ENCODE results near the gene AXDND1.

GRCh38 chr1:178339838-178340170, 157.0 kb downstream of the CLEC20A start:
- PRO-cap, result no peak
- RAMPAGE, long total RNA, 4 experiments, result no peak in any of the 4 experiments

DNA sequence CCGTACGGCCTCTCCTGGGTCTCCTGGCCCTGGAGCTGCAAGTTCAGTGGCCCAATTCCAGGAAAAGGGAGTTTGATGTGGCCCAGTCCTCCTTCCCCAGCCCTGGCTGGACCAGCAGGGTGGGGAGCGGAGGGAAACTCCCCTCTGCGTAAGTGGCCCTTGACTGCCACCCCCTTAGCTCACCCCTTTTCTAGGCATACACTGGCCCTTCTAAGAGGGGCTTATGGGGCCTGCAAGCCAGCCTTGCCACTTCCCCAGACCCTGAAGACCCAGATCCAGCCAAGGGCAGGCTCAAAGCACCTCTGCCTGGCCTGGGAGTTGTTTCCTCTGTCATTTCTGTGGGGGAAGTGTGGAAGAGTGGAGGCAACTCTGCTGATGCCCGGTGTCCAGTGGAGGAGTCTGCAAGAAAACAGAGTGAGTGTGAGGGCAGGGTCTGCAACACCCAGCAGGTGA, 8.5 kb downstream of the CLEC20A start:
- PRO-cap, result no peak
- RAMPAGE, long total RNA, 4 experiments, result no peak in any of the 4 experiments

DNA sequence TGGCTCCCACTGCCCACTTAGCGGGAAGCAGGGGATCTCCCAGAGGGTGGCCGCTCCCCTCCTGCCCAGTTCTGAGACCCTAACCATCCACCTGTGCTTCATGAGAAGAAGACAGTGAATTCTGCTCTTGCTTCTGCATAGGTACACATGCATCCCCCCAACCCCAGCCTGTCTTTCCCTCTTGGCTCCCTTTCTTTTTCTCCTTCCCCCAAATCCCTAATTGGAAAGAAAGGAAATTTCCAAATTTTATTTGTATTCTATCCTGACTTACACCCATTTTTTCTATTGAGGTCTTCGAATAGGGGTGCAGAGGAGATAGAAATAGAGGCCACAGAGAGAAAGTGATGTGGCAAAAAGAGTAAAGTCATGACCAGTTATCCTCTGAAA, 3.1 kb downstream of the CLEC20A start:
- PRO-cap, result no peak
- RAMPAGE, long total RNA, 4 experiments, result no peak in any of the 4 experiments

DNA sequence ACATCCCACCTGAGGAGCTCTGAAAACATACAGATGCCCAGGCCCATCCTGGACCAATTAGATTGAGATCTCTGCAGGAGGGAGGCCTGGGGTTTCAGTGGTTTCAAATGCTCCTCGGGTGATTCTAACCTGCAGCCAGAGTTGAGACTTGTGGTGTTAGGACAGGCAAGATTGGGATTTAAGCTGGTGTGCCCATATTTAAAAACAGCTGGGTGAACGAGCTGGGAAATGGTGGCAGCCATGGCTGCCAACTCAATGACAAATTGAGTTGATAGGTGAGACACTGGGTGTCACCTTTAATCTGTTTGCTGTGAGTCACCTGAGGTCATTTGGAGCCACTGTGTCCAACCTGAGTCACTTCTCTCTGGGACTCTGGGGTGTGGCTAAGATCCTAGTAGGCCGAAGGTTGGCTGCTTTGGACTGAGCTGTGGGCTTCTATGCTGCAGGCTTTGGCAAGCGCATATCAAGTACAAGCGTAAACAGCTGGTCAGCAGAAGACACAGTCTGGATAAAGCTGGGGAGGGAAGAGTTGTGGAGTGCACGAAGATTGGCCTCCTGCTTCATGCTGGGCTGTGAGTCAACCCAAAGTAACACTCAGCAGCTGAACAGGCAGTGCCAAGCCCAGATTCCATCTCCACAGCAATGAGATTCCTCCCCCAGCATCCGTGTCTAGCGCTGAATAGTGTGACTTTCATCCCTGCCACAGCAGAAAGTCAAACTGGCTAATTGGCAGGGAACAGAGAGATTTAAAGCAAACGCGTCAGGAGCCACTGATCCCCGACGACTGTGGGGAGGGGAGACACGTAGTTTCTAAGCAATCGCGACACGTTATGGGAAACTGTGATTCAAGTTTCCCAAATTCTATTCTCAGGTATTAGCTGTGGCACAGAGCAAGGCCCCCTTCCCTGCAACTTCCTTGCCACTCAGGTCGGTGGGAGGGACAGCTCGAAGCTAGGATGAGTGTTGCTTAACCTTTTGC, 24.0 kb downstream of the TEX35 start:
- PRO-cap, result no peak
- RAMPAGE, long total RNA, 4 experiments, result no peak in any of the 4 experiments

DNA sequence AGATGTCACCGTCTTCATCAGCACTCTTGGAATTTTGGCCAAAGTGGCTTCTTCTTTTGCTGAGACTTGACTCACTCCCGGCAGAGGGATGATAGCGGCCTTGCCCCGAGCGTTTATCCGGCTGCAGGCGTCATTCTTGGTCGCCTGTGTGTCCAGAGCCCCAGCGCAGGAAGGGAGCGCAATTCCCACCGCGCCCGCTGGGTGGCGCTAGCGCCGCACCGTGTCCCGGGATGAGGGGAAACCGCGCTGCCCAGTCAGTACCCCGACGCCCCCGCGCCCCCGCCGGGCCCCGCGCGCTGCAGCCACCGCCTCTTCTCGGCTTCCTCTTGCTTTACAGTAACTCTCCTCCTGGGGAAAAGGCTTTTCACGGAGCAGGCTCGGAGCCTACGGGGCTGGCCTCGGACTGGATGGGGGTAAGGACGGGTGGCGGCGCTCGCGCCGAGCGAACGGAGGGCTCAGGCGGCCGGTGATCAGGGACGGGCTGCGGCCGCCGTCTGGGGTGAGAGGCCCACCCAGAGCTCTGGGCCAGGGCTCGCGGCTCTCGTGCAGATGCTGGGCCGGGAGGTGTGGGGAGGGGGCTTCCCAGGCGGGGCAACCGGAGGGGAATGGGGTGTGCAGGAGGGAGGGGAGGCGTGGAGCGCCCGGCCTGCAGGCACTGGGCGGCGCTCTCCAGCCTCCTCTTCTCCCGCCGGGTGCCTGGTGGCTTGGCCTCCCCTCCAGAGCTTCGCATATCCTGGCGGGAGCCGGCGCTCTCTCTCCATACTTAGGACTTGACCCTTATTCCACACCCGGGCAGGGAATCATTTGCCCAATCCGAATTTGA, 29.8 kb downstream of the TEX35 start:
- PRO-cap, result bidirectional peak, plus-strand start at position 719 of the sequence, minus-strand start at position 698 of the sequence
- RAMPAGE, long total RNA, 4 experiments, result start-site peak on the plus strand in 3 of 4 experiments, centred at positions 267 to 485 of the sequence, 8 to 18 reads per replicate

GRCh38 chr1:178550551-178551179, 37.8 kb downstream of the TEX35 start:
- PRO-cap, result no peak
- RAMPAGE, long total RNA, 4 experiments, result no peak in any of the 4 experiments

GRCh38 chr1:178605765-178606024, 92.8 kb downstream of the TEX35 start:
- PRO-cap, result no peak
- RAMPAGE, long total RNA, 4 experiments, result no peak in any of the 4 experiments

DNA sequence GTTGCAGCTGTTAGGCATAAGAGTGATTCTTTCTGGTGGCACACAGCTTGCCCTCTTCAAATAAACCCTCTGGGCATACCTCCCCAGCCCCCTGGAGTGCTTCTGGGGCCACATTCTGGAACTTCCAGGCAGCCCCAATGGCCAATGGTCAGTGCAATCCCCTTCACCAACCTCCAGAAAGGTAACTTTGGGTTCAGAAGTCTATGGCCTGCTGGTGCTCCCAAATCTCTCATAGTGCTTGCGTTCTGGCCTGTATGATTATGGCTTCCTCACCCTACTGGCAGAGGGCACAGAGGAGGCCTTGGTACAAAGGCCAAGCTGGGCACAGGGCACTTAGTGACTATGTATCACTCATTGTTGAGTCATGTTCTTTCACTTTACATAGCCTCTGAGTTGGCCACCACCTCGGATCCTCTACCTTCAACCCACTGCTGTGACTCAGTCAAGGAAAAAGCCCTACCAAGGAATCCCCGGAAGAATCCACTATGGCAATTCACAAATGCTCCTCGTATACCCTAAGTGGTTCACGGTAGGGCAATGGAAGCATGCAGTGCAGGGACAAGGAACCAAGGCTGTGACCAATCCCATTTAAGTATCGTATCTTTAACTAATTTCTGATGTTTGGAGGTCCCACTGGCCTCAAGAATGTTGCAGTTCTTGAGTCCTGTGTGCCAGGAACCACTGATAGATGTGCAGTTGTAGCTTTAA, 71.9 kb upstream of the RALGPS2 start:
- PRO-cap, result no peak
- RAMPAGE, long total RNA, 4 experiments, result no peak in any of the 4 experiments

- PRO-cap, result no peak
- RAMPAGE, long total RNA, 4 experiments, result no peak in any of the 4 experiments
These were observed 3.3 kb downstream of the ANGPTL1 start for GRCh38 chr1:178867497-178868152.

DNA sequence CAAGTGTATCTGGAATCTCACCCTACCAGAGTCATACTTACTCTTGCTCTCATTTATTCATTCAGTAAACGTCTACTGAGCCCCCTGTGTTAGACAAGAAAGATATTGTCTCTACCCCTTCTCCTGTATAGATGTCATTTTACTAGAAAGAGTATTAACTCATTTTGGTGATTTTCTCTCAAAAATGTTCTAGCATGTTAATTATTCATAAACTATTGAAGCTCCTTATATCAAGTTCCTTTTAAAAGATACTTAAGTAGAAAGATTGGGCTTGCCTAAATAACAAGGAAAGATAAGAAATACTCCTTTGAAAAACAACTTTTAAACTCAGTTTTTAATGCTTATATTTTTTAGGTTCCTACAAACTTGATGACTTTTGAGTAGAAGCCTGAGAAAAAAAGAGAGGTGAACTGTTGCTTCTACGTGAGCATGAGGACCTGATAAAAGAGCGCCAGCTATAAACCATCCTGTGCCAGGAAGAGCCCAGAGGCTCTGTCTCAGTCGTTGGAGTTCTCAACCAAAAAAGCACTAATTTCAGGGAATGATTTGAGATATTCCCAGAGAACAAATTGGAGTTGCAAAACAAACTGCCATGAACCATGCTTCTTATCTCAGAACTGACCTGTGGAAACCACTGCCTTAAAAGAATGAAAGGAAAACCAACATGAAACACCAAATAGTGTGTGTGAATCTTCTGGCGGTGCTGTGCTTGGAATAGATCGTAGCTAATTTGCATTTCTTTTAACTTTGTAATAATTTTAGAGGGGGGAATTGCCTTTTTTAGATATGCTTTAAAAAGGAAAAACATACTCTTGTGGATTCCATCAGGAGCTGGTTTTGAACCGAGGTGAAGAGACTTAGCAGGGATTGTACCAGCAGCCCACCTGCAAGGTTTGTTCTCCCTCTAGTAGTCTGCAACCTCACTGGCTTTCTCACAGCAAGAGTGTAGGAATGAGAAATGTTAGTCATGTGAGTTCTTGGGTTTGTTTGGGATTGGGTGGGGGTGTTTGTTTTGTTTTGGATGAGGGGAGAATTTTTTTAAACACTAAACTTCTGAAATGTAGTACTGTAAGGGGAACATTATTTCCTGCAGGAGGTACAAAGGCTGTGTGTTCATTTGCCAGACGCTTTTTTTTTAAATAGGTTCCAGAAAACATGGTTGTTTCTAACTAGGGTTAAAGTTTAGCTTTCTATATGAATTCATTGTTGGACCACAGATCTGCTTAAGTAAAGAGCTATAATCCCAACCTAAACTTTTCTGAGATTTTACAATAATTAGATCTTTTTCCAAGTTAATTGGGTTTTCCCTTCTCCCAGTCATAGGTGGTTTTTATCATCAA, 45.6 kb upstream of the ANGPTL1 start:
- PRO-cap, result no peak
- RAMPAGE, long total RNA, 4 experiments, result no peak in any of the 4 experiments

GRCh38 chr1:179365546-179366837, at the start of gene AXDND1:
Gene AXDND1, plus strand, starts transcription at chr1:179365971.
- PRO-cap, result bidirectional peak, plus-strand start at chr1:179365726, minus-strand start at chr1:179365704; bidirectional peak, plus-strand start at chr1:179366044, minus-strand start at chr1:179365899
- RAMPAGE, long total RNA, 4 experiments, result no peak in any of the 4 experiments

DNA sequence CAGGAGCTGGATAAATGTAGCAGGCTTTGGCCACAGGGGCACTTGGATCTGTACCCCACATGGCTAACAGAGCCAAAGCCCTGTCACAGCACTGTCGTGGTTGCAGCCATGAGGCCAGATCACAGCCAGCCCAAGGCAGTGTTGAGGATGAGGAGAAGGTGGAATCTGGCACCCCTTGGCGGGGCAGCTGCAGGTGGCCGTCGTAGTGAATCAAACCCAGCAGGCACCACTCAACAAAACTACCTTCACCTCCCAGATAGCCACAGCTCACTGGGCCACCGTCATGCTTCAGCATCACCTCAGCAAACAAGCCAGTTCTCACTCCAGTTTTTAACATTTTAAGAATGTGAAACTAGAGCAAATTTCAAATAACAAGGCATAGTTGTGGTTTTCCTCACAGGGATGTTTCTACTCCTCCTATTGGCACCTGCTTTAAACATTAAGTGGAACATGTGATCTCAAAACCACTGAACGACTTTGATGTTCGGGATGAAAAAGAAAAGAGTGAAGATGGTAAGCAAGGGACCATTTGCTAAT, 45.7 kb downstream of the TOR1AIP2 start:
- PRO-cap, result no peak
- RAMPAGE, long total RNA, 4 experiments, result no peak in any of the 4 experiments

GRCh38 chr1:179917343-179918046, 35.4 kb downstream of the TOR1AIP1 start:
- PRO-cap, result no peak
- RAMPAGE, long total RNA, 4 experiments, result no peak in any of the 4 experiments

- PRO-cap, result no peak
- RAMPAGE, long total RNA, 4 experiments, result no peak in any of the 4 experiments
These were observed 21.0 kb downstream of the CEP350 start for GRCh38 chr1:179975643-179976010.

- PRO-cap, result no peak
- RAMPAGE, long total RNA, 4 experiments, result no peak in any of the 4 experiments
These were observed 89.7 kb upstream of the QSOX1 start for GRCh38 chr1:180064796-180065573.

- PRO-cap, result no peak
- RAMPAGE, long total RNA, 4 experiments, result no peak in any of the 4 experiments
These were observed 76.3 kb upstream of the QSOX1 start for GRCh38 chr1:180078427-180078763.

DNA sequence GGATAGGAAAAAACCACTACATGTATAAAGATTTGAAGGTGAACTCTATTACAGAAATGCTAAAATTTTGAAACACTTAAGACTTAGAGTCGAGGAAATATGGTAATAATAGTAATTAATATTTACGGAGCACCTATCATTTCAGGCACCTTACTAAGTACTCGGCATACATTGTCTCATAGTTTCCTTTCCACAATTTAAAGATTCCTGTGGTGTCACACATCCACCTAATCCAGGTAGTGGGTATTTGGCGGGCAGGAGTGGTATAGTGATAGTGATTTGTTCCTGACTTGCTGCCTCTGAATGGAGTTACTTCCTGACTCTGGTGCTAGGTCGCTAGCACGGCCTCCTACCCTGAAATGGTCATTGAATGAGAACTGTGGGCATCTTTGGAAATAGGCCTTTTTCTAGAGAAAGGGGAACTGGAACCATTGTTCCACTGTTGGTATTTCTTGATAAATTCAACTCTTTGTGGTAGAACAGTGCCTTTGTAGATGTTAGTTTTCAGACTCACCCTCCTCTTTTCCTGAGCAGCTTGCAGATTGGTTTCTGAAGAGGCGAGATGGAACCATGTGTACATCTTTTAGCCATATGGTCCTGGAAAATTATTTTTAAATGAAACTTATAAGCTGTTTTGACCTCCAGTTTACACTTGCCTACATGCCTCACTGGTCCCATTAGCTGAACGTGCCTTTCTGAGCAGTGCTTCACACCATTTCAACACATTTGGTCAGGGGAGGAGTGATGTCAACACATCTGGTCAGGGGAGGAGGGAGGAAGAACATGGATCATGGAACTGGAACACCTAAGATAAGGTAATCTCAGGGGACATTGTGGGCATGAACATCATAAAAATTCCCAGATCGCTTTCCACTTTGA, 1.6 kb downstream of the QSOX1 start:
- PRO-cap, result unidirectional peak, minus-strand start at position 305 of the sequence; unidirectional peak, minus-strand start at position 689 of the sequence
- RAMPAGE, long total RNA, 4 experiments, result no peak in any of the 4 experiments

DNA sequence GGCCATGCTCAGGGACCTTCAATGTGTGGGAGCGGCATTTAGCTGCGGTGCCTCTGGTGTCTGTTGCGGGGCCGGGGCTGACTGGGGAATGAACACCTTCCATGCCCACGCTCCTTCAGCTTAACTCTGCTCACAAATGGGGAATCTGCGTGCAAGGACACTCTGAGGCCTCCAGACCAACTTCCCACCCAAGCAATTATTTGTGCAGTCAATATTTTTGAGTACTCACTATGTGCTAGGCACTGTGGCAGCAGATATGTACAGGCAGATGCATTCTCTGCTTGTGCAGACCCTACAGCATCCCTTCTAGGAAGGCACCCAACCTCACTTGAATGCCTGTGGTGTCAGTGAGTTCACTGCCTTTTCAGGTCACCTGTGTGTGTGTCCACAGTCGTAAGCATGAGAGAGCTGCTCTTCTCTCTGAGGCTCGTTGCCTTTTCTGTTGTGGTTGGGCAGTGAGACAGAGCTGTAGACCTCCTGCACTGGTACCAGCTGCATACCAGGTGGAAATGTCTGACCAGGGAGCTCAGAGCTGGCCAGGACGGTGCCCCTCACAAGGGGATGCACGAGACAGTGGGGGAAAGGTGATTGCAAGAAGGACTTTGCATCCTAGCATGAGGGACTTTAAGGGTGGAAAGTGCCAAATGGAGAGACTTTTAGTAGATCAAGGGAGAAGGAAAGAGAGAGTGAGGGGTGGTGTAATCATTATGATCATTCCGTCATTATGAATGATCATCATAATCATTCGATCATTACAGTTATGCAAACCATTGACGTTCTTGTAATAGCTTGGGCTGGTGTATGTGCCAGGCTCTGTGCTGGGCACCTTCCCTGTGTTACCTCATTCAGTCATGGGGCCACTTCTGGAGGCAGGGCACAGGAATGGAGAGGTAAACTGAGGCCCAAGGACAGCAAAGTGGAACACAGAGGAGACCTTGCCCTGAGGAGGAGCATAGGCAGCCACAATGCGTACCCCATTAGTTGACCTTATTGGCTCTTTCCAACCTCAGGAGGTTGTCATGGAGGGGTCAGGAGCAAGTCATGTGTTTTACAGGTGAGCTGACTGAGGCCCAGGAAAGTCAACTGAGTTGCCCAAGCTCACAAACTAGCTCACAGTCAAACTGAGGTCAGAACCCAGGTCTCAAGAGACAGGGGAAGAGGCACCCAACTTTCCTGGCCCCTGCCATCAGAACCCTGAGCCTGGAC, 29.9 kb downstream of the QSOX1 start:
- PRO-cap, result no peak
- RAMPAGE, long total RNA, 4 experiments, result no peak in any of the 4 experiments

DNA sequence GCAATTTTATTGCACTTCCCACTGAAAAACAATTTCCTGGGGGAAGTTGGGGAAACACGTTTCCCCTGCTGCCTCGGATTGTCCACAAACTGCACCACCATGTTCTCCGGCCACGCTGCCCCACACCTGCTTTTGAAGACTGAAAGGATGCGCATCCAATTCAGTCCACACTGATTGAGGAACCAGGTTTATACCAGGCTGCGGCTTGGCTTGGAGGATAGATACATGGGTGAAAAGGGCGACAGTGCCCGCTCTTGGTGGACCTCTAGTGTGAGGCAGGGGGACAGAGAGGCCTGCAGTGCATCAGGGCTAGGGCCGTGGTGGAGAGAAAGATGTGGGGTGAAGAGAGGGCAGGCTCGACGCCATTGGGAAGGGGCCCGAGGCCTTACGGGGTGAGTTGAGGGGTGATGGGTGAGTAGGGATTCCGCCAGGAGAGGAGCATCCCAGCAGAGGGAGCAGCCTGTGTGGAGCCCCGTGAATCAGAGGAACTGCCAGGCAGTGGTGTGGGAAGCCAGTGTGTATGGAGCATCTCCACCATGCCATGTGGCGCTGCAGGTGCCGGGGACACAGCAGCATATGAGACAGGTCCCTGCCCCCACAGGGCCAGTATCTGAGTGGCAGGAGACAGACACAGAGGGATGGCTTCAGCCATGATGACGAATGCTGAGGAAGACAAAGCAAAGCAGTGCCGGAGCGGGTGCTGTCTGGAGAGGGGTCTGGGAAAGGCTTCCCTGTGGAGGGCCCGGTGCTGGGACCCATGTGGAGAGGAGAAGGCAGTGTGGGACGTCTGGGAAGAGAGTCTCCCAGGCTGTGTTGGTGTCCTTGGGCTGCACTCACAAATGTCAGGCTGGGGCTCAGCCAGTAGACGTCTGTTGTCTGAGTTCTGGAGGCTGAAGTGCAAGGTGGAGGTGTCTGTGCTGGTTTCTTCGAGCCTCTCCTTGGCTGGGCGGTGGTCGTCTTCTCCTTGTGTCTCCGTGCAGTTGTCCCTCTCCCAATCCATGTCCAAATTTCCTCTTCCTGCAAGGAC, 36.6 kb downstream of the QSOX1 start:
- PRO-cap, result no peak
- RAMPAGE, long total RNA, 4 experiments, result no peak in any of the 4 experiments

DNA sequence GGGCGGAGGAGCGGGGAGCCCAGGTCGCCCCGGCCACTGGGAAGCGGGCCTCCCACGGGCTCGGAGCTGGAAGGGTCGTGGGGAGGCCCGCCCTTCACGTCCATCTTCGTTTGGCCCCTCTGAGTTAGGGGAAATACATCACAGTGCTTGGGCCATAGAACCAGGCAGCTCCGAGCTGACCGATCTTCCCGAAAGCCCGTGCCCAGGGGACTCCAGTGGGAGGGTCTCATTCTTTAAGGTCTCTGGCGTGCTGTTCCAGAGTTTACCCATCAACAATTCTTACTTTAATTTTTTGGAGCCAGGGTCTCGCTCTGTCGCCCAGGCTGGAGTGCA, 617 bp downstream of the KIAA1614 start:
- PRO-cap, result bidirectional peak, plus-strand start at position 138 of the sequence, minus-strand start at position 126 of the sequence
- RAMPAGE, long total RNA, 4 experiments, result no peak in any of the 4 experiments